Epithelial cell of proximal tubule (primary cell): ENCODE measurements around a stretch of chr3.

DNA sequence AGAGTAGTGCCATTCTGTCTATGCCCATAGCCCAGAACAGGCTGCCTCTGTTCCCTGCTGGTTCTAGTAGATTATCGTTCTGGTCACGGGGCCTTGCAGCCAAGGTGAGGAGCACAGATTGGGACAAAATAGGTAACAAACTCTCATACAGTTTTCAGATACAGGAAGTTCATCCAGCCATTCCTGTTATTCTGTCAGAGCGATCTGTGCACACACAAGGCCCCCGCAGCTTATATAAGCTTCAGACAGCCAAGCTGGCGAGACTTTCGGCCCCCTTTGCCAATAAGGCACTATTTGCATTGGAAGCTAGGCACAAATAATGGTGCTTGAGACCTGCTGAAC is 69.2 kb downstream of the BFSP2 start:
- RAMPAGE, long total RNA, result no peak
- RRBS, result no CpG with 5 or more reads among the region's 6 CpGs

DNA sequence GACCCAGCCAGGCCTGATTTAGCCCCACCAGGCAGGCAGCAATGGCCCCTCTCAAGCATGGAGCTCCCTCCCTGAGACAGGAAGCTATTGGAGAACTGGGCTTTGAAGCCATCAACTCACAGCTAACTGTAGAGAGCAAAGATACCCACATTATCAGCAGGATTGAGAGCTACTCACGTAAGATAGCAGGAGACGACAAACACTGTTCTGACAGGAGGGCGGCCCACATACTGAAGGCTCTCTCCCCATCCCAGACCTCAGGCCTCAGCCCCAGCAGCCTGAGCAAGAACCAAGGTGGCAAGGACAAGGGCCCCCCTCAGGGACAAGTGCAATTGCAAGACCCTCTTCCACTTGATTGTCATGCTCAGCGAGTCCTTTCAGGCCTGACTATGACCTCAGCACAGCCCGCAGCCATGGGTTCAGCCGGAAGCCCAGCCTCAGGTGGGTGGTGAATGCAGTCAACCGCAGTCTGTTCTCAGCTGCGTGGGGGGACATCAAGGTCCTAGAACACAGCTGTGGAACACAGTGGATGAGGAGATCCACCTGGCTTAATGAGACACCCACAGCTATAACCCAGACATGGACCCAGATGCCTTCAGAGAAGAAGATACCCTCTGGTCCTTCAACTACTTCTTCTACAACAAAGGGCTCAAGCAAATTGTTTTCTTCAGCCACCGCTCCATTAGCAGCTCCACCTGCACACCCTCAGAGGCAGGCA is 82.6 kb upstream of the CDV3 start:
- RAMPAGE, long total RNA, result no peak
- RRBS, result no CpG with 5 or more reads among the region's 9 CpGs

DNA sequence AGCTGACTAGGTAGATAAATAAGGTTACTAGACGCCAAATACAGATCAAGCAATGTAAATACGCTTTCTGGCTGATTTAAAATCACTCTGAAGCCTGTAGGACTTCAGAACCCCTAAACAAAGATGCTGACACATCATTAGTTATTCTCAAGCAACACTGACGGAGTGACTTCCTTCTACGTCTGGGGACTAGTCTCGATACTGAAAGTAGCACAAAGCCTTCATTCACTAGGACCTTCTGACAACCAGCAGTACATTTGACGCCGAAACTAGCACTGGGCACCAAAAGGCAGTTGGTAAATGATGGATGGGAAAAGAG is 67.2 kb upstream of the CDV3 start:
- RAMPAGE, long total RNA, result no peak
- RRBS, result no CpG with 5 or more reads among the region's 7 CpGs

GRCh38 chr3:133572275-133572950 is 1.1 kb upstream of the CDV3 start:
- RAMPAGE, long total RNA, result no peak
- RRBS, result no CpG with 5 or more reads among the region's 12 CpGs

GRCh38 chr3:133587579-133588663 is 14.4 kb downstream of the CDV3 start:
- RAMPAGE, long total RNA, result no peak
- RRBS, result no CpG with 5 or more reads among the region's 7 CpGs

GRCh38 chr3:133675912-133676179 is 14.1 kb upstream of the TOPBP1 start:
- RAMPAGE, long total RNA, result no peak
- RRBS, result no CpG with 5 or more reads among the region's 2 CpGs

DNA sequence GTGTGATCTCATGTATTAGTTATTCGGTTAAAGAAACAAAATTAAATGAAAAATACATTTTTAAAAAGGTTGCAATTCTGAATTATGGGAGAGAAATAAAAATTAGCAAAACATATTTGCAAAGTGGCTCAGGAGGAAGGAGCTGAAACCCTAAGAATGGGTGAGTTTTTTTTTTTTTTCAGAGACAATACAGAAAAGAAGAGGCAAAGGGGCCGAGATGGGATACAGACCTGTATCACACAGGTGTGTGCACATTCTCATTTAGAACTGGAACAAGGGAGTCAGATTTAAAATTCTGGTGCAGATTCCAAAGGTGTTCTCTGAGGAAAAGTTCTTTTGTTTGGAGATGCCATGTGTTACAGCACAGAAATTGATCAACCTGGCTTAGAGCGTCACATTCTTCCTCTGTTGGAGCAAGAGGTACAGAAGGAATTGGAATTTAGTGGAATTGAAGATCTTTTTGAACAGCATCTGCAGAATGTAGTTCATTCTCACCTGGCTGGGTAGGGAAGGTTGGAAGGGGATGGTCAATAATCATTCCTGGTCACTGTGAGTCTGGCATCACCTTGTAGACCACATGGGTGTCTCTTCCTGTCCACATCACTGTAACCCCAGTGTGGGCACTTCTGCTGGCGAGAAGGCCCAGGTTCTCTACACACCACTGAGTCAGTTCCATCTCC is 28.6 kb downstream of the TF start:
- RAMPAGE, long total RNA, result no peak
- RRBS, result no CpG with 5 or more reads among the region's 4 CpGs

GRCh38 chr3:133933984-133934886 is 38.6 kb upstream of the RAB6B start:
- RAMPAGE, long total RNA, result no peak
- RRBS, result no CpG with 5 or more reads among the region's 7 CpGs

- RAMPAGE, long total RNA, result no peak
- RRBS, result no CpG with 5 or more reads among the region's 3 CpGs
Observed at GRCh38 chr3:133949329-133949835, 53.7 kb upstream of the RAB6B start.

GRCh38 chr3:133968202-133969121 is 61.3 kb downstream of the SLCO2A1 start:
- RAMPAGE, long total RNA, result no peak
- RRBS, result no CpG with 5 or more reads among the region's 16 CpGs

- RAMPAGE, long total RNA, result no peak
- RRBS, result 0% methylated on average over 5 of the region's 13 CpGs
Observed at GRCh38 chr3:134030304-134030660, 557 bp upstream of the SLCO2A1 start.

GRCh38 chr3:134175474-134175855 is 75.2 kb downstream of the RYK start:
- RAMPAGE, long total RNA, result no peak
- RRBS, result 100% methylated on average over 1 of the region's 5 CpGs

DNA sequence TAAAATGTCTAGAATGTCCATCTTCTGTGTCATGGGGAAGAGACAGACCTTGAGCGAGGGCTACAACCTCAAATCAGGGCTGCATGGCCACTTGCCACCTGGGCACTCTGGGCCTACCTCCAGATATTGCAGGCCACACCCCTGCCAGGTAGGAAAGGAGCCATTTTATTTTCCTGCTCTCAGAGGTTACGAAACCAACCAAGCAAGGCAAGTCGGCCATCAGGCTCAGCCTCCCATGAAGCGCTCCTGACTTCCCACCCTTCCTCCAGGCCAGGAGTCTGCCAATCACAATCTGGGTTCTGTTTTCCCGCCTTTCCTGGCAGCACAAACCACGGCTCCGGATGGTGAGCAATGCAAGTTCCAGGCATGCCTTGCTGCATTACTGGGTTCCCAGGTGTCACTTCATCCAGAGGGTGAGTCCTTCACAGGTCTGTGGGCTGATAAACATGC is 61.3 kb upstream of the RYK start:
- RAMPAGE, long total RNA, result no peak
- RRBS, result no CpG with 5 or more reads among the region's 7 CpGs

- RAMPAGE, long total RNA, result no peak
- RRBS, result no CpG with 5 or more reads among the region's 12 CpGs
Observed at GRCh38 chr3:134357308-134358383, 16.6 kb downstream of the AMOTL2 start.

DNA sequence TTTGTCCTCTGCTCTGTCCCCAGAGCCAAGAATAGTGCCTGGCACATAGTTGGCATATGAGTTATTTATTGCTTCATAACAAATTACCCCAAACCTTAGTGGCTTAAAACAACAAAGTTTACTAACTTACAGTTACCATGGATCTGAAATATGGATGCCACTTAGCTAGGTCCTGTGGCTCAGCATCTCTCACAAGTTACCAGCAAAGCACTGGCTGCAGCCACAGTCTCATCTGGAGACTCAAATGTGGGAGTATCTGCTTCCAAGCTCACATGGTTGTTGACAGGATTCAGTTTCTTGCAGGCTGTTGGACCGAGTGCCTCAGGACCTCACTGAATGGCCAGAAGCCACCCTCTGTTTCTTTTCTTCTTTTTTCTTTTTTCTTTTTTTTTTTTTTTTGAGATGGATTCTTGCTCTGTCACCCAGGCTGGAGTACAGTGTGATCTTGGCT is 20.0 kb upstream of the AMOTL2 start:
- RAMPAGE, long total RNA, result no peak
- RRBS, result no CpG with 5 or more reads among the region's 1 CpG

GRCh38 chr3:134483172-134483526 is 2.6 kb downstream of the ANAPC13 start:
- RAMPAGE, long total RNA, result no peak
- RRBS, result no CpG with 5 or more reads among the region's 5 CpGs

- RAMPAGE, long total RNA, result no peak
- RRBS, result no CpG with 5 or more reads among the region's 5 CpGs
Observed at GRCh38 chr3:136403865-136404862, 154.0 kb downstream of the PCCB start.

DNA sequence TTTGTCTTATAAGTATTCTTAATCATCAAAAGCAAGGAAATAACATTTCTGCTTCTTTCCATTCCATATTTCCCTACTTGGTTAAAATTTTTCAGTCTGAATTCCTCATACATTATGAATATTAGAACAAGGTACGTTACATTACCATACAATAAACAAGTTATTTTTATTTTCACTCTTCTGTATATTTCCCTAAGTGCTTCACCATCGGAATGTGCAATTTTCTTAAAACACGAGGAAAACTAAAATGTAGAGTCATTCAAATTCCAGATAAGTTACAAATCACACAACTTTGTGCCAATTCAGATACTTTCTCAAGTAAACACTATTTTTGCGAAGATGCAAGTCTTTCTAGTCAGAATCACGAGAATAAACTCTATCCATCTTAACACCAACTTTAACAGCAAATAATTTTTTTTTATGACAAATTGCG is 1.4 kb downstream of the STAG1 start:
- RAMPAGE, long total RNA, result no peak
- RRBS, result no CpG with 5 or more reads among the region's 6 CpGs

DNA sequence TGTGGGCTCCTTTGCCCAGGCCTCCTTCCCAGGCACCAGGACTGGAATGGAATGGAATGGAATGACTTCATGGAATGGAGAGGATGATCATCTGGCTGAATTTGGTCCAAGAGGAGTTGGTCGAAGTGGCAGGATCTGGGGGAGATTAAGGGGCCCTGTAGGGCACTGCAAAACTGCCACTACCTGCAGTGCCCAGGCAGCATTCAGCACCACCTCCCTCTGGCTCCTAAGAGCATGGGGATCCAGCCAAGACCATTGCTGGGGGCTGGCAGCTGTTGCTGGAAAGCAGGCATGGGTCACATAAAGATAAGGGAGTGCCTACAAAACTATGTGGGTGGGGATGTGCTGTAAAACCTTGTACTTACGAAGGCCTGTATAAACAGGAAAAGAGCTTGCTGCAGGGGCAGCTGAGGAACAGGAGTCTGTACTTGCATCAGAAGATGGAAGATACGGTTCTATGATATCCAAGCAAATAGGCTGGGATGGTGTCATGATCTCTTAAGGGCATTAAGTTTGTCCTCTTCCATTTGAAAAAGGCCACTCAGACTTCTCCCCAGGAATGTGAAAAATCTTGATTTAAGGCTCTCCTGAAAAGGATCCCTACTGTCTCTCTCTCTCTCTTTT is 27.0 kb downstream of the IL20RB start:
- RAMPAGE, long total RNA, result no peak
- RRBS, result no CpG with 5 or more reads among the region's 3 CpGs

DNA sequence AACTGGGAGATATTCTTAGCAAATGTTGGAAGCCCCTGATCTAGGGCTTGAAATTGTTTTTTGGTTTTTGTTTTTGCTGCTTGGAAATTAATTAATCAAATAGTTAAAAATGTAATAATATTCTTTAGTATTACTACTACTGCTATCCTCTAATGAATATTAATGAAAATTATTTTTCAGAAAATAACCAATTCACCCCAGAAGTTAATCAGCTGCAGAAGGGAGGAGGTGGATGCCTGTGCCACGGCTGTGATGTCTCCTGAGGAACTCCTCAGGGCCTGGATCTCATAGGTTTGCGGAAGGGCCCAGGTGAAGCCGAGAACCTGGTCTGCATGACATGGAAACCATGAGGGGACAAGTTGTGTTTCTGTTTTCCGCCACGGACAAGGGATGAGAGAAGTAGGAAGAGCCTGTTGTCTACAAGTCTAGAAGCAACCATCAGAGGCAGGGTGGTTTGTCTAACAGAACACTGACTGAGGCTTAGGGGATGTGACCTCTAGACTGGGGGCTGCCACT is 52.2 kb downstream of the IL20RB start:
- RAMPAGE, long total RNA, result no peak
- RRBS, result no CpG with 5 or more reads among the region's 5 CpGs